Metastatic Liver Carcinoma in the Lung (tissue), 2 donors: ENCODE data around the genes ZNF579 and ZNF524.

- PRO-cap, 2 experiments, result no peak in any of the 2 experiments
Observed at GRCh38 chr19:55087405-55087876, 11.8 kb downstream of the EPS8L1 start.

DNA sequence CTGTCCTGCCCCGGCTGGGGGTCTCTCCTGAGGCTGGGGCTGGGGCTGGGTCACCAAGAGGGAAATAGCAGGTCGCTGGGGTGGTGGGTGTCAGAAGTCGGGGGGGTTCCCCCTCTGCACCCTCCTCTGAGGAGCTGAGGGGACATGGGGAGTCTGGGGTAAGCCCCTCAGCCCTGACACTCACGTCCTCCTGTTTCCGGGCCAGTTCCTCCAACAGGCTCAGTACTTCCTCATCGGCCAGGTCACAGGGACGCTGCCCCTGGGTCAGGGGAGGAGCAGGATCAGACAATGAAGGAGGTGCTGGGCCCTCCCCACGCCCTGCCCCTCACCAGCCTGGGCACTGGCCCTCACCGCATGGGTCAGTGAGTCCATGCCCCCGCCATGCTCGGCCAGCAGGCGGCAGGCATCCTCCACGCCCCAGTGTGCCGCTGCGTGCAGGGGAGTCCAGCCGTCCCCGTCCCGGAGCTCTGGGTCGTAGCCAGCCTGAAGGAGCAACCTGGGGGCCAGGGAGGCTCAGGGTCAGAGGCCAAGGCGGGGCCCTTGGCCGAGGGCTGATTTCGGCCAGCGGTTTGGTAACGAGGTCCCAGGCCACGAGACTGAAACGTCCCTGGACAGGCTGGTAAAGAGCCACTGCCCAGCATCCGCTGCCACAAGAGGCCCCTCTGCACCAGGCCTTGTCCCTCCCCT lies 18.7 kb downstream of the PPP1R12C start:
- PRO-cap, 2 experiments, result no peak in any of the 2 experiments

DNA sequence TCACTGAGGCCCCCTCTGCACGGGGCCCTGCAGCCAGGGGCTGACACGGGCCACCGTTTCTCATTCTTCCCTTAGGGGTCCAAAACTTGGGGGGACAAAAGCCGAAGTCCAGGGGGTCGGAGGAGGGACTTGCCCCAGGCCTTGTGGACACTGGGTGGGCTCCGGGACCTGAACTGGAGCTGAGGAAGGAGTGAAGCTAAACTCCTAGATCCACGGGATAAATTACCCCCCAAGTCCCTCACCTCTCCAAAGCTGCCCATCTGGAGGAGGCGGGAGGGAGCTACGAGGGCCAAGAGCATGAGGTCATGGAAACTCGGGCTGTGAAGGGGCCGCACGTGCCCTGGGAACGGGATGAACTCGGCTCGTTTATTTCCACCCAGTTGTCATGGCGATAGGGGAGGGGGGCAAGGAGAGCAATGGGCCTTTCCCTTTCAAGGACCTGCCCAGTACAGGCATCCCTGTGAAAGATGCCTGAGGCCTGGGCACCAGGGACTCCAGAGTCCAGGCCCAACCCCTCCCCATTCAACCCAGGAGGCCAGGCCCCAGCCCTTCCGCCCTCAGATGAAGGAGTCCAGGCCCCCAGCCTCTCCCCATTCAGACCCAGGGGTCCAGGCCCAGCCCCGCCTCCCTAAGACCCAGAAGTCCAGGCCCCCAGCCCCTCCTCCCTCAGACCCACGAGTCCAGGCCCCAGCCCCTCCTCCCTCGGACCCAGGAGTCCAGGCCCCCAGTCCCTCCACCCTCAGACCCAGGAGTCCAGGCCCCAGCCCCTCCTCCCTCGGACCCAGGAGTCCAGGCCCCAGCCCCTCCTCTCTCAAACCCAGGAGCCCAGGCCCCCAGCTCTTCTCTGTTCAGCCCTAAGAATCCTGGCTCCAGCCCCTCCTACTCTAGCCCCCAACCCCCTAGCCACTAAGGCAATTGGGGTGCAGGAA lies 3.7 kb downstream of the PPP1R12C start:
- PRO-cap, 2 experiments, result peak in 1 of 2 experiments; most common plus-strand start position 560 of the sequence (in 1); most common minus-strand start position 175 of the sequence (in 1)

- PRO-cap, 2 experiments, result no peak in any of the 2 experiments
Observed at GRCh38 chr19:55145986-55146788, 2.8 kb downstream of the TNNT1 start.

- PRO-cap, 2 experiments, result peak in 2 of 2 experiments; most common plus-strand start chr19:55258636 (in 2); most common minus-strand start chr19:55258536 (in 1)
Observed at GRCh38 chr19:55258254-55258820, 480 bp downstream of the PPP6R1 start.

- PRO-cap, 2 experiments, result no peak in any of the 2 experiments
Observed at GRCh38 chr19:55284304-55284935, 623 bp downstream of the BRSK1 start.

DNA sequence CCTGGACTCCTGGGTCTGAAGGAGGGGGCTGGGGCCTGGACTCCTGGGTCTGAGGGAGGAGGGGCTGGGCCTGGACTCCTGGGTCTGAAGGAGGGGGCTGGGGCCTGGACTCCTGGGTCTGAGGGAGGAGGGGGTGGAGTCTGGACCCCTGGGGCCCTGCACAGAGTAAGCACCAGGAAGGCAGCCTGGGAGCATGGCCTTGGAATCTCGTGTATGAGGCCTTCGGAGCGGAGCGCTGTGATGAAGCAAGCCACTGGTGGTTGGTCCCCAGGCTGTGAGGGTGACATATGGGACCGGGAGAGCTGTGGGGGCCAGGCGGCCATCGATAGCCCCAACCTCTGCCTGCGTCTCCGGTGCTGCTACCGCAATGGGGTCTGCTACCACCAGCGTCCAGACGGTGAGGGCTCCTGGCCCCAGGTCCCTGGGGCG lies 710 bp downstream of the TMEM190 start:
- PRO-cap, 2 experiments, result no peak in any of the 2 experiments

GRCh38 chr19:55388858-55389972 lies 3.5 kb downstream of the RPL28 start:
- PRO-cap, 2 experiments, result no peak in any of the 2 experiments

- PRO-cap, 2 experiments, result peak in 1 of 2 experiments; most common plus-strand start chr19:55461211 (in 1)
Observed at GRCh38 chr19:55460676-55461419, 594 bp downstream of the ISOC2 start.

- PRO-cap, 2 experiments, result no peak in any of the 2 experiments
Observed at GRCh38 chr19:55485302-55485876, 401 bp downstream of the NAT14 start.

- PRO-cap, 2 experiments, result no peak in any of the 2 experiments
Observed at GRCh38 chr19:55544585-55545418, 541 bp downstream of the SBK3 start.

DNA sequence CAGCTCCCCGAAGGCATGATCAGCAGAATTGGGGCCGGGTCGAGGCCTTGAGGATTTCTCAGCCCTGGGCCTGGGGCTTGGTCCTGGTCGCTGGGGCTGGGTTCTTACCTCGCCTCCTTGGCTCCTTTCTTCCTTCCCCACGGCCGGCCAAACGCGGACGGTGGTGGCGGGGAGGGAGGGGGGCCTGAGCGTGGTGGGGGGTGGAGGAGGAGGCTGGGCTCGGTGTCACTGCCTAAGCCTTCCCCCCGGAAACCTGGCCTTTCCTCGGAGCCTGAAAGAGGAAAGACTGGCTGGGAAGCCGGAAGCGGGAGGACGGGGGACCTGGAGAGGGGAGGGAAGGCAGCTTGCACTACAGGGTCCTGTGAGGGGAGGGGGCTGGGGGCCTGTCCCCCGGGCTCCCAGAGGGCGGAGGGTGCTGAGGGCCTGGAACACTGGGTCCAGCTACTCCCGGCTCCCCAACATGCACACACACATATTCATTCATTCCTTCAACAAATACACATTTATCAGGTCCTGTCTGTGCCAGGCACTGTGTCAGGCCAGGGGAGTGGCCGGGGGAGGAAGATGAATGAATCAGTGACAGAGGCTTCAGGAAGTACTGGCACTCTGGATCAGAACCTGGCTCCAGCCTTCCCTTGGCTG lies at the start of gene ZNF579:
Gene ZNF579 (minus strand): TSS at position 162 of the 642 bp plus-strand sequence.
- PRO-cap, 2 experiments, result peak in 2 of 2 experiments; most common plus-strand start position 310 of the sequence (in 2); most common minus-strand start position 159 of the sequence (in 2)

DNA sequence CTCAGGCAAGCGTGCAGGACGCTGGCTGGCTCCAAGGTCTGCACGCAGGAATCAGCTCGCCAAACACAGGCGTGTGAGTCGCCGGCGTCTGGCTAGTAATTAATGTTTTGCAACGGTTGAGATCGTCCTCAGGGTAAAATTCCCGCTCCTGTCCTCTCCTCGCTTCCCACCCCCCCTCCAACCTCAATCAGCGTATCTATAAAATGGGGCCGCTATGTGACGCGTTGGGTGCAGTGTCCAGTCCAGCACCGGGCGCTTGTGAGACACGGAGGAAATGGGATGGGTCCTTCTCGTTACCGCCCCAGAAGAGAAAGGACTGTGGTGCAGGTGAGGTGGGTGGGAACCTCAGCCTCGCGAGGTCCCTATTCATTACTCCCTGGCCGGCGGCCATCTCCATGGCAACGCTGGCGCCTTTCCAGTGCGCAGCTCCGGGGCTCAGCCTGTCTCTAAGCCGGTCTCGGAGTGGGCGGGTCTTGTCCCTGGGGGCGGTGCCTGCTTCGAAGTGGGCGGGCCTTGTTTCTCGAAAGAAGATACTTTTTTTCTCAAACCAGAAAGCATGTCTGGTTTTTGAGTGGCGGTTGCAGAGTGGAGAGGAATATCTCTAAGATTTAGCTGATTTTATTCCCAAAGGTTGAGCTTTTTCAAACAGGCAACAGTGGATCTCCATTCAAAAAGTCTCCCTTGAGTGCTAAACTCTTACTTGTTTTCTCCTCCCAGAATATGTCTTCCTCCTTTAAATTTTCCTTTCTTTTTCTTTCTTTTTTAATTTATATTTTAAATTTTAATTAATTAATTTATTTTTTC lies 6.6 kb upstream of the ZNF579 start:
- PRO-cap, 2 experiments, result peak in 1 of 2 experiments; most common plus-strand start position 81 of the sequence (in 1)

DNA sequence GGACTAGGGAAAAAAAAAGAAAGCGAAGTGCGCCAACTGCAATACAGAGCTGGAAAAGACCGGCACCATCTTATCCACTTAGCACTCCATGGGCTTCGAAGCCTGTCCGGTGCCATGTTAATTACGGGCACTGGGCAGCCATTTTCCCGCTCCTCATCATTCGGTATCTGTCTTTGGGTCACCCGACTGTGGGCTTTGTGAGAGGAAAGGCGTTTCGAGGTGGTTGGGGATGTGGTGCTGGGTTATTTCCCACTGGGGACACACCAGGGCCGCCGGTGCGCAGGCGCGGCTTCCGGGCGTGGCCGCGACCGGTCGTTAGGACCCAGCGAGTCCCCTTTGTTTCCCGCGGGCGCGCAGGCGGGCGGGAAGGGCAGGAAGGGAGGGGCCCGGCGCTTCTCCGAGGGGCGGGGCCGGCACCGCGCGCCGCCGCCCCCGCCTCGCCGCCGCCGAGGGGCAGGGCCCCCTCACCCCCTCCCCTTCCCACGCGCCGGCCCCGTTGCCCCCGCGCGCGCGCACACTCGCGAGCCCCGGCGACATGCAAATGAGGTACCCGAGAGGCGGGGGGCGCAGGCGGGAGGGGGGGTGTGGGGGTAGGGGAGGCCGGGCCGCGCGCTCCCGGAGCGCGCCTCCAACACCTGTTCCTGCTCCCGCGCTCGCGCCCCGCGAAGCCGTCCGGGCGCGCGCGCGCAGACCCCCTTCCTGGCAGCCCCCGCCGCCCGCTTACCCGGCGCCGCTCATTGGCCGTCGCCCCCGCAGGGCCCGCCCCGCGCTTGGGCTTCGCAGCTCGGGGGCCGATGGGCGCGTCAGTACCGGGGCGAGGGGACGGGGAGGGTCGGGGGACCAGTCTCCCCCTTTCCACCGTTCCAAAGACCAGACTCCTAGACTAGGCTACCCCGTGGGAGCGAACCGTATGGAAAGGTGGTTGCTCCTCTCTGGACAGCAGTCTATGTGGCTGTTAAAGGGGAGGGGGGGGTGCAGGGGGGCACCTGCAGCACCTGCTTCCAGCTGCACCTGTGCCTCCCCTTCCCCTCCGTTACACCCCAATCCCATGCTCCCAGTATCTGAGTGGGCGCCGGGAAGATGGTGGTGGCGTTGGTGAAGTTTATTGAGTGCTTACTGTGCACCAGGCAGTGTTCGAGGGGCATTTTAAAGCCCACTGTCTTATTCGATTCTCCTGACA lies at the start of gene ZNF524:
Gene ZNF524 (plus strand): TSS at position 426 of the 1,180 bp plus-strand sequence.
- PRO-cap, 2 experiments, result peak in 2 of 2 experiments; most common plus-strand start position 769 of the sequence (in 2); most common minus-strand start position 338 of the sequence (in 2)

DNA sequence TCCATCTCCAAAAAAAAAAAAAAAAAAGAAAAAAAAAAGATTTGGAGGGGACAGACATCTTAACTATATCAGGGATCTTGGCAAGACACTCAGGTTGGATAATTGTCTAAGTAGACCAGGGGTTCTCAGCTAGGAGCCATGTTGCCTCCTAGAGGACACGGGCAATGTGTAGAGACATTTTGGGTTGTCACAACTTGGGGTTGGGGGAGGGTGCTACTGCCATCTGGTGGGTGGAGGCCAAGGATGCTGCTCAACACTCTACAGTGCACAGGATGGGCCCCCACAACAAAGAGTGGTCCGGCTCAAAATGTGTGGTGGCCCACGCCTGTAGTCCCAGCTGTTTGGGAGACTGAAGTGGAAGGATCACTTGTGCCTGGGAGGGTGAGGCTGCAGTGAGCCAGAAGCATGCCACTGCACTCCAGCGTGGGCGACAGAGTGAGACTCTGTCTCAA lies 1.8 kb upstream of the ZNF580 start:
- PRO-cap, 2 experiments, result no peak in any of the 2 experiments

- PRO-cap, 2 experiments, result no peak in any of the 2 experiments
Observed at GRCh38 chr19:55643833-55644128, 332 bp downstream of the ZNF581 start.

GRCh38 chr19:55647323-55647634 lies 733 bp upstream of the CCDC106 start:
- PRO-cap, 2 experiments, result no peak in any of the 2 experiments

DNA sequence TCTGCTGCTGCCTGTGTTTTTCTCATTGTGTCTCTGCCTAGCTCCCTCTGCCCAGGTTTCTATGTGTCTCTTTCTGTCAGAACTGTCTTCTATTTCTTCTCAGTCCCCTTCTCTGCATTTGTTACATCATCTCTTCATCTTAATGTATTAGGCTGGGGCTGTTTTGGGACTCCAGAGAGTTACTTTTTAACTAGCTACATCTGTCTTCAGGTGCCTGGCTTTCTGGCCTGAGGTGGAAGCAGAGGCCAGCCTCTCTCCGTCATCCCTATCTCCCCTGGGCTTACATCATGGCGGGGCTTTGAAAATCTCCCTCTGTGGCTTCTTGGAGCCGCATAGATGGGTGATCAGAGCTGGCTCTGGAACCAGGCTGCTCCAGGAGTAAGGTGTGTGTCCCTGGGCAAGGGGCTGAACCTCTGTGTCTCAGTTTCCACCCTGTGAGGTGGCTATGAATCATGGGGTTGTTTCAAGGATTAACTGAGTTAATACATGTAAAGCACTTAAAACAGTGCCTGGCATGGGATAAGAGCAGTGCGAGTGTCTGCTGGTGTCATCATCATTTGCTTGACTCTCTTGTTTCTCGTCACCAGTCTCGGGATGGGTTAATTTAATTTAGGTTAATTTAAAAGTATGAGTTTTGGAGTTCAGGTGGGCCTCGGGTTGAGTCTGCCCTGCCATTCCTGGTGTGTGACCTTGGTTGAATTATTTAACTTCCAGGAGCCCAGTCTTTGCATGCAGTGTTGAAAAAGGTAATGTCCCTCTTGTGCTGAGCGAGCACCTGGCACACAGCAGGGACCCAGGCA lies 2.0 kb downstream of the EPN1 start:
- PRO-cap, 2 experiments, result no peak in any of the 2 experiments

GRCh38 chr19:55686296-55686986 lies 11.4 kb downstream of the EPN1 start:
- PRO-cap, 2 experiments, result no peak in any of the 2 experiments

- PRO-cap, 2 experiments, result no peak in any of the 2 experiments
Observed at GRCh38 chr19:55704077-55704922, 29.3 kb downstream of the EPN1 start.